Zone of skin (tissue), 1 donor: ENCODE data around the gene ATRIP.

DNA sequence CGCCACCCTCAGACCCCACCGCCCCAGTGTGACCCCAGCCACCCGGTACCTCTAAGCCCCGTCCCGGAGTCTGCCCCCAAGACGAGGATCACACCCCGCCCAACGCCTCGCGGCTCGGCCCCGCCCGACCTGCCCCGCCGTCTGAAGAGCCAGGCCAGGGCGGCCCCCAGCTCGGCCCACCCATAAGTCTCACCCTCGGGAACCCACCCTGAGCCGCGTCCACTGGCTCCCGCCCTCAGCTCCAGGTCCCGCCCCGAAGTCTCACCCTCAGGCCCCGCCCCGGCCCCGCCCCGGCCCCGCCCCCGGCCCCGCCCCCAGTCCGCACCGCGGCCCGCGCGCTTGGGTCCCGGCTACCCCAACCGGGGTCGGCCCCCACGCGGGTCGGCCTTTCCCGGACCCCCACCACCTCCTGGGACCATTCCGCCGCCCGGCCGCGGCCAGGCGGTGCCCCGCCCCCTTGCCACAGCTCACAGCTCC lies 587 bp downstream of the CSPG5 start:
- RRBS: 2% methylated on average over 18 of the region's 50 CpGs

DNA sequence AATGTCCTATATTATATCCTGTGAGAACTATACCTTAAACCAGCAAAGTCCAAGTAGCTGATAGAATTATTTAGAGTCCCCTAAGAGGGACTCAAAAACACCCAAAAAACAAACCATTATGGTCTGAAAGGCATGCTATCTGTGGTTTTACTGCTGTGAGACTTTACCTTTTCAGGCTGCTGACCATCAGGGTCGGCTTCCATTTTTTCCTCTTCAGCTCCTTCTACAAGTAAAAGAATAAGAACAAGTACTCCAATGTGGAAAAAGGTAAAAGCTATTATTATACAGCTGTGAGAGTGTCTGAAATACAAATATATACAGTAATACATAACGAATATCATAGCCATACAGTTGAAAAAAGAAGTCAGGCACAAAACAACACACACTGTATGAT lies 59.9 kb upstream of the CSPG5 start:
- RRBS: no CpG with 5 or more reads among the region's 2 CpGs

GRCh38 chr3:47661170-47661732 lies 82.6 kb upstream of the CSPG5 start:
- RRBS: no CpG with 5 or more reads among the region's 5 CpGs

DNA sequence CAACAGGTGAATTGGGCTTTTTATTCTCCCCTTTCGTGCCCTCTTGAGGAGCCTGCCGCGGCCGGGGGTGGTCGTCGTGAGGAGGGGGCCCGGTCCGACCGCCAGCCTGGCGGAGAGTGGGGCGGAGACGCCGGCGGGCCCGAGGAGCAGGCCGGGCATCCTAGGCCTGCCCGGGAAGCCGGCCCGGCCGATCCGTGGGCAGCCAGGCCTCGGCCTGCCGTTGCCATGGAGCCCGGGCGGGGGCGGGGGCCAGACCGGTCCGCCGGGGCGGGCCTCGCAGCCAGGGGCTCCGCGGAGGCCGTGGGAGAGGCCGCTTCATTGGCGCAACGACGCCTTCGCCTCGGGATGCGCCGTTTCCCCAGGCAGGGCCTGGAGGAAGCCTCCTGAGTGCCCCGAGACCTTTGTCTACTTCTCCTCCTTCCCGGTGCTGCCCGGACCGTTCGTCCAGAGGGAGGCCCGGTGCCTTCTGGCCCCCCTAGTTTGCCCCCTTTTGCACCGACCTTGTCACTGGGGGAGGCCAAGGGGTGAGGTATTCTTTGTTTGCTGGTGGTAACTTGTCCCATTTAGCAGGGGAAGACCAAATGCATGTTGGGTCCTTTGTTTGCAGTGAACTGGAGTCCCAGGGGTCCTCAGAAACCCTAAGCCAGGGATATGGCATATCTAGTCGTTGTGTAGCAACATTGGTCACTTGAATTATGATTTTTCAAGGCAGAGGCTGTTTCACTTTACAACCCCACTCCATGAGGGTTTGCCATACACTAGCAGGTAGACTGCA lies 456 bp downstream of the DHX30 start:
- RRBS: 2% methylated on average over 13 of the region's 50 CpGs

- RRBS: 2% methylated on average over 20 of the region's 82 CpGs
These were observed 21.9 kb downstream of the DHX30 start for GRCh38 chr3:47824362-47825666.

DNA sequence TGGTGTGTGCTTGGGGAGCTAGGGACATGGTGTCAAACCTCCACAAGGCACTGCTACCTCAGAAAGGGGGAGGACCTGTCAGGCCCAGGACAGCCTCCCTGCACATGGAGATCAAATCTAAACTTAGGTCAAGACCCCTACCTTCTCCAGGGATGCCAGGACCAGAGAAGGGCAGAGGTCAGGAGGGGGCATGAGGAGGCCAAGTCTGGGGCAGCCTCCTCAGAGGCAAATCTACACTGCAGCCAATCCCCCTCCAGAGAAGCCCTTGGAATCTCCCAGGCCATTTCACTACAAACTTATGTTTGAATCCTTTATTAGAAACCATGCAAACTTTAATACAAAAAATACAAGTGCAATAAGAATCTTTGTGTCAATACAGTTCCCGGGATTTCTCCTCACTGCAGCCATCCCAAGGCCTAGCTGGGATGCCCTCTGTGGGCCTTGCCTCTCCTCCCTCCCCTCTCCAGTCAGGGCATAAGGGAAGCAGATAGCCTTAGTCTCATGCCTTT lies 48.4 kb downstream of the DHX30 start:
- RRBS: no CpG with 5 or more reads among the region's 1 CpG

GRCh38 chr3:47890139-47891190 lies 87.5 kb downstream of the DHX30 start:
- RRBS: no CpG with 5 or more reads among the region's 9 CpGs

- RRBS: no CpG with 5 or more reads among the region's 4 CpGs
These were observed 2.7 kb upstream of the MAP4 start for GRCh38 chr3:48018826-48019374.

DNA sequence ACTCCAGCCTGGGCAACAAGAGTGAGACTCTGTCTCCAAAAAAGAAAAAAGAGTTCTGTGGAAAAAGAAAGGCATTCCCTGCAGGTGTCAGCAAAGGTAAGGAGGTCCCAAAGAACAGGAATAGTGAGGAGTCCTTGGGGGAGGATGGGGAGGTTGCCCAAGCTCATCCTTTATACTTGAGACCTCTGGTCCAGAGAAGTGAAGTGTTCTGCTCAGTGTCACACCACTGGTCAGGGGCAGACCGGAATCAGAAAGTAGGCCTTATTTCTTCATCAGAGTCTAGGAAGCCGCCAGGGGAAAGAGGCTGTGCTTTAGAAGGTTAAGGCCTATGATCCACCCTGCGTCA lies 37.3 kb downstream of the CDC25A start:
- RRBS: no CpG with 5 or more reads among the region's 3 CpGs

- RRBS: 1% methylated on average over 12 of the region's 42 CpGs
These were observed 1.1 kb downstream of the CDC25A start for GRCh38 chr3:48186721-48187855.

- RRBS: no CpG with 5 or more reads among the region's 14 CpGs
These were observed 28.4 kb downstream of the ZNF589 start for GRCh38 chr3:48269238-48269698.

DNA sequence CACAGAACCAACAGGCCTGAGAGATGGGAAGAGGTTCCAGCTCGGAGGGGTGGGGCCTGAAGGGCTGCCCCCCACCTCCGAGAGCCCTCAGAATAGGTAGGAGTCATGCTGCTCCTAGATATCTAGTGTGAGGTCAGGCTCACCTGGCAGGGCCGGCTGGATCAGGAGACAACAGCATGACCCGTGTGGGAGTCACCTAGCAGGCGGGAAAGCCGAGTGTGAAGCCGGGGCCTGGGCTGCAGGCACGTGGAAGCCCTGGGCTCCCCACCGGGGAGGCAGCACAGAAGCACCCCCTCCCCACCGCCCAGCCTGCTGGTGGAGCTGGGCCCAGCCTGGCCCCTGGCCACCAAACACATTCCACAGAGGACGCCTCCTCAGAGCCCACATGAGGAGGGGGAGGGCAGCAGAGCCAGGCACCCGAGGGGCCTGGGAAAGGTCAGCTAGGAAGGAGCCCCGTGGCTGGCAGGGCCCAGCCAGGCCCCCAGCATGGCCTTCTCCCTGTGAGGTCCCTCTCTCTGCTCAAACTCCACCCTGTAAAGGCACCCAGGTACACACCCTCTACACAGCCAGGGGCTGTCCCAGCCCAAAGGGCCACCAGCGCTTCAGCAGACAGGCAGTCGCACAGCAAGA lies 4.6 kb downstream of the PLXNB1 start:
- RRBS: 14% methylated on average over 7 of the region's 15 CpGs

GRCh38 chr3:48445941-48447270 lies at the start of gene ATRIP:
Gene ATRIP, plus strand, starts transcription at chr3:48446737.
- RRBS: under 1% methylated on average over 27 of the region's 102 CpGs

GRCh38 chr3:48558533-48559238 lies 2.1 kb upstream of the PFKFB4 start:
- RRBS: no CpG with 5 or more reads among the region's 7 CpGs

- RRBS: no CpG with 5 or more reads among the region's 11 CpGs
These were observed 456 bp upstream of the NCKIPSD start for GRCh38 chr3:48686247-48686494.

DNA sequence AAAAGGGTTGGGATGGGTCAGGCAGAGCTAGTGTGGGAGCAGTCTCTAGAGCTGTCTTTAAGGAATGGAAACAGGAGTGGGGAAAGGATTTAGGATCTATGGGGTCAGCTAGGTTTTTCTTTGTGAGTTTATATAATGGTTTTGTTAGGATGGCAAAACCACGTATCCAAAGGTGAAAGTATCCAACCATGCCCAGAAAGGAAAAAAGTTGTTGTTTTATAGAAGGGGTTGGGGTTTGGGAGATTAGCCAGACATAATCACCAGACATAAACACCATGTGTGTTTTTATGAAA lies 9.2 kb upstream of the IP6K2 start:
- RRBS: no CpG with 5 or more reads among the region's 1 CpG

DNA sequence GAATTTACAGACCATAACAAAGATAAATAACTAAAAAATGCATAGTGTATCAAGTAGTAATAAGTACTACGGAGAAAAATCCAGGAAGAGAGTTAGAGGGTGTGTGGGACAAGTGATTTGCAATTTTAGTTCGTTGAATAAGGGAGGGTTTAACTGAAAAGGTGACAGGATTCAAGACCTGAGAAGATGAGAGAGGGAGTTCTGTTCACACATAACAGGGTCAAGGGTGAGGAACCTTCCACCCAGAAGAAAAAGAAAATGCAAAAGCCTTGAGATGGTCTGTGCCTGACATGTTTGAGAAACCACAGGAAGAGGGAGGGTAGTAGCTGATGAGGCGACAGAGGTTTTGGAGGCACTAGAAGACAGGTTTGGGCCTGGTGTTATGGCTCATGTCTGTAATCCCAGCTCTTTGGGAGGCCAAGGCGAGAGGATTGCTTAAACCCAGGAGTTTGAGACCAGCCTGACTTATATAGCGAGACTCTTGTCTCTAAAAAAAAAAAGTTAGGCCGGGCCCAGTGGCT lies 589 bp upstream of the SLC25A20 start:
- RRBS: no CpG with 5 or more reads among the region's 6 CpGs

DNA sequence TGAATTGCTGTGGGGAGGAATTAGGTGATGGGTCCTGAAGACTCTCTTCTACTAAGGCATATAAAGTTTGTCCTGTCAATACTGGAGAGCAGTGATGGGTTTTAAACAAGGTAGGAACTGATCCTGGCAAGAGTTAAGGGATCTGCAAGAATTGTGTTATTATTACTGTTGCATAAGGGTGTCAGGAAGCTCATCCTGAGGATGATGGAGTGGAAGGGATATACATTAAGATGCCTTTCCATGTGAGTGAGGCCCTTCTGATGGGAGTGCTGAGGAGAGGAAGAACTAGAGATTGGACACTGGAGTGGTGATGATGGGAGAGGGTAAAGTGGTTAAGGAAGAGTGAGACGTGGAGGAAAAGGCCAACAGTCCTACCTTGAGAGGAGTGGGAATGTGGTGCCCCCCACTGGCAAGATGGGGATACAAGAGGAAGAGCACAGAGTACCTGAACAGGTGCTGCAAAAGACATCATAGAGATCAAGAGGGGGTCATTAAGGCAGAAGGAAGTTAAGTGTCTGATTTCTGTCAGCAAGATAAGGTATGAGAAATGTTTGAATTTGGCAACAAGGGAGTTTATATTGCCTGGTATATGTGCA lies 33.8 kb downstream of the ARIH2 start:
- RRBS: no CpG with 5 or more reads among the region's 1 CpG

DNA sequence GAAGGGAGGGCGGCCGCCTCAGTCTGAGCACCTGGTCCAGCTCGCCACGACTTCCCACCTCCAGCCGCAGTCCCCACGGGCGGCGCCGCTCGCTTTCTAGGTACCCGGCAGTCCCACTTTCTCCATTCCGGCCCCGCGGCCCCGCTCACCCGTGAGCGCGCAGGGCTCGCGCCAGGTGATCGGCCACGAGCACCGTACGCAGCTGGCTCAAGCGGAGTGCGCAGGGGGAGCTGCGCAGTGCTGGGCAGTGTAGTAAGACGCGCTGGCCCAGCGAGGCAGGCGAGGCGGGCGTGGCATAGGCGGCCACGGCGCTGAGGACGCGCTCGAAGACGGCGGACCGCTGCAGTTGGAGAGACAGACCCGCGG lies 523 bp downstream of the DALRD3 start:
- RRBS: no CpG with 5 or more reads among the region's 44 CpGs